Aortic smooth muscle cell (primary cell): ENCODE data around the gene LARGE1.

GRCh38 chr22:32531686-32533042, 57.6 kb downstream of the FBXO7 start:
- RRBS = 28% methylated on average over 6 of the region's 29 CpGs

DNA sequence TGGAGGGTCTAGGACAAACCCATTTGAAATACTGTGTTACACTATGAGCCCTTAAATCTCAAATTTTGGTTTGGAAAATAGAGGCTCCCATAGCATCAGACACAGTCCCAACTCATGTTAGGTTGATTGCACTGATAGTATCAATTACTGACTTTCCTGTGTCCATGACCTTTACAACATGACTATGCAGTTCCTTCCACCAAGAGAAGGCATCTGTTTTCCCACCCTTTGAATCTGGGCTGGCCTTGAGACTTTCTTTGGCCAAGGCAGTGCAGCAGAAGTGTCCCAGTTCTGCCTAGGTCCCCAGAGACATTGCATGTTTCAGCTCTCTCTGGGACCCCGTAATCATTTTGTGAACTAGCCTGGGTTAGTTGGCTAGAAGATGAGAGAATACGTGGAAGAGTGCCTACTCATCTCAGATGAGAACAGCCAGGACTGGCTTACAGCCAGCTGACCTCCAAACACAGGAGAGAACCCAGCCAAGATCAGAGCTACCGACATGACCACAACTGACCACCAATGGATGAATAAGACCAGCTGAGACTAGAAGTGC, 145.0 kb downstream of the FBXO7 start:
- RRBS = no CpG with 5 or more reads among the region's 3 CpGs

DNA sequence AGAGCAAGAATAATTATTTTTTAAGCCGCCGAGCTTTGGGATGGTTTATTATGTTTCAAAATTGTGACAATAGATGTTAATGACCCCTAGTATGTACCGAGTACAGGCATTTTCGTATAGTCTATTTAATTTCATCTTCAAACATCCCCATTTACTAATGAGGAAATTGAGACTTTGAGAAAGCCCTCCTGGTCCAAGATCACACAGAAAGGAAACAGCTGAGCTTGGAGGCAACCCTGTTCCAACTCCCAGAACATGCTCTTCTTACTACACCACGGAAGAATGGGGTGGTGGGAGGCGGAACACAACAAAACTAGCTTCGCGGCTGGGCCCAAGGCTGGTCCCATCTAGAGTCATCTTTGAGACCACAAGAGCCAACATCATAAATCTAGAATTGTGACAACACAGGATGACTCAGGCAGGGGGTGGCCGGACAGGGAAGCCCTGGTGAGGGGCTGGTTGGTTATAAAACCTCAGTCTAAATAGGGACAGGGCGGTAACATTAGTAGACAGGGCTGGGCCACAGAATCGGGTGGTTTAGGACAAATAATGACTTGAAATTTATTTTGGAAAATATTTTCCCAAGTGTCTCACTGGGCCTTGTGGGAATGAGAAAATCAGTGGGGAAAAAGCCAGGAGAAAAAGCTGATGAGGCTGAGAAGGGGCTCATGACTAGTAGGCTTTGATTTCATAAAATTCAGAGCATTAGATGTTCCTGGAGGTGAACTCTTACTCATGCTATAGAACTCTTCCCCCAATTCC, 152.0 kb upstream of the TIMP3 start:
- RRBS = no CpG with 5 or more reads among the region's 11 CpGs

DNA sequence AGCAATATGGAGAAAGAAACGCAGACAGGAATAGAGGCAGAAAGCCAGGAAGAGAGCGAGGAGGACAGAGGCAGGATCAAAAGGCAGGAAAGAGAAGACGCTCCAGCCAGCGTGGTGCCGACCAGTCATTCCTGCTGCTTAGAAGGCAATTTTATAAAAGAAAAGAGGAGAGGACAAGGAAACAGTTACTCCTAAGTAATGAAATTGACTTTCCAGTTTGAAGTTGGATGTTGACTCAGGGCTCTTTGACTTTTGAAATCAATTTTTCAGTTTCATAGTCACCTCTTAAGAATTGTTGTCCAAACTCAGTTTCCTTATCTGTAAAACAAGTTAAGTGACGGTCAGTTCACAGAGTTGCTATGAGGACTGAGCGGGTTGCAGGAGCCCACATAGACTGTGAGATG, 55.7 kb upstream of the TIMP3 start:
- RRBS = no CpG with 5 or more reads among the region's 7 CpGs

DNA sequence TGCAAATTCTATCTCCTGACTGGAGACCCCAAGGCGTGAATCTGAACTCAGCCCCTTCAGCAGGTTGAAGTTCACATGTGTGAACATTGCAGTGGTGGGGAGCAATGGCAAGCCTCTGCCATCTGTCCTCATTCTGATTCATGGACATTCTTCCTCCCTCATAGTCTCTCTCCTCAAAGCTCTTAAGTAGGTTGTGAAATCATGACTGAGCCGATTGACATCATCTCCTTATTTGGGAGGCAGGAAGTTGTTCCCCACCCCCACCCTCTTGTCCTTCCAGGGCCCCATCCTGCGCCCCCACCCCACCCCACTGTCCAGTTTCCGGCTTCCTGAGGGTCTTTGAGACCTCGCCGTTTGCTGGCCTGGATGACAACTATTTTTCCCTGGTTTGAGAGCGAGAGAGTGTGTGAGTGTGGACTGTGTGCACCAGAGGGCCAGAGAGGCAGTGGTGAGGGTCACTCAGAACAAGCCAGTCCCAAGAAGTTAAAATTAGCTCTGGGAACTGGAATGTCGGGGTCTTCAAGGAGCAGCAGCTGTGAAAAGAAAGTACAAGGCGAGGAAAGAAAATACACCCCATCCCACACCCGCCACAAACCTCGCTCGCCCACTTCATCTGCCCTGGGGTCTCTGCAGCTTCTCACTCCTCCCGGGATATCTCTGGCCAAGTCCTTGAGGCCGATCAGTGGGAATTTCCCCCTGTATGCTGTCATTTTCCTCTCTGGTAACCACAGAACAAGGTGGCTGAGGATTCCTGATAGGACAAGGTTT, 36.6 kb upstream of the TIMP3 start:
- RRBS = no CpG with 5 or more reads among the region's 14 CpGs

DNA sequence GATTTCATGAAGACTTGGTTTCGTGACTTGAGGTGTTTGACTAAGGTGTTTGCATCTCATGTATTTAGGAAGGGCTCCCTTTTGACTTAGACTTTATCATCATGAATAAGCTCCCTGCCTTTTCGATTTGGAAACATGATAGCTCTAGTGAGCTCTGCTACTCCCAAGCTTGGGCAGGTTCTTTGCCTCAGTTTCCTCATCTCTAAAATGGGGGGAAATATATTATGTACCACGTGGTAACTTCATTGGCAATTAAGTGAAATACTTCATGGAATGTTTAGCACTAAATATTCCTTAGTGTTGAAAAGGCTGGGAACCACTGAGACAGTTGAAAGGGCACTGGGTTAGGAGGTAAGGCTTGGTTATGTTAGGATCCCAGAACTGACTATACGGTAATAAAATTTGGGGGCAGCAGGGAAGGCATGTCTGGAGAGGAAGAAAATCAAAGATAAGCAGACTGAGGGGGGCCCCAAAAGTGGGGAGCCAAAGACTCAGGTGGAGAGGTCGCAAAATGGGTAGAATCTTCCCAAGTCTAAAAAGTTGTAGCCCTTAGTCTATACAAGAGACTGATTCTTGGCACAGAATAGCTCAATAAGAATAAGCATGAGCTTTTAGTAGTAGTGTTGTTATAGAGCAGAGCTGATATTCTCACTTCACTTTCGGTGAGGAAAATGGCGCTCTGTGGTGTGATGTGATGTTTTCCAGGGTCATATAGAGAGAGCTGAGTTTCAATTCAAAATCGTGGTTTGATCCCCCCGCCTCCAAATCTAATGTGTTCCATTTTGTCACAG, 9.5 kb downstream of the TIMP3 start:
- RRBS = no CpG with 5 or more reads among the region's 9 CpGs

DNA sequence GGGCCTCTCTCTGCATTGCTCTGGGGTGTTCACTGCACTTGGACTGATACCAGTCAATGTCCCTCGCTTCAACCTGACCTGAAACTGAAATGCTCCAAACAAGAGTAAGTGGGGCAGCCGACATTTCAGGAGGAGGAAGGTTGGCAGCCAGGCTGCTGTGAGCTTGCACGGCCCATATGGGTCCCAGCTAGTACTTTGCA, 28.3 kb downstream of the TIMP3 start:
- RRBS = no CpG with 5 or more reads among the region's 3 CpGs

- RRBS = no CpG with 5 or more reads among the region's 4 CpGs
Measured at GRCh38 chr22:32863258-32863717, 61.8 kb downstream of the TIMP3 start.

DNA sequence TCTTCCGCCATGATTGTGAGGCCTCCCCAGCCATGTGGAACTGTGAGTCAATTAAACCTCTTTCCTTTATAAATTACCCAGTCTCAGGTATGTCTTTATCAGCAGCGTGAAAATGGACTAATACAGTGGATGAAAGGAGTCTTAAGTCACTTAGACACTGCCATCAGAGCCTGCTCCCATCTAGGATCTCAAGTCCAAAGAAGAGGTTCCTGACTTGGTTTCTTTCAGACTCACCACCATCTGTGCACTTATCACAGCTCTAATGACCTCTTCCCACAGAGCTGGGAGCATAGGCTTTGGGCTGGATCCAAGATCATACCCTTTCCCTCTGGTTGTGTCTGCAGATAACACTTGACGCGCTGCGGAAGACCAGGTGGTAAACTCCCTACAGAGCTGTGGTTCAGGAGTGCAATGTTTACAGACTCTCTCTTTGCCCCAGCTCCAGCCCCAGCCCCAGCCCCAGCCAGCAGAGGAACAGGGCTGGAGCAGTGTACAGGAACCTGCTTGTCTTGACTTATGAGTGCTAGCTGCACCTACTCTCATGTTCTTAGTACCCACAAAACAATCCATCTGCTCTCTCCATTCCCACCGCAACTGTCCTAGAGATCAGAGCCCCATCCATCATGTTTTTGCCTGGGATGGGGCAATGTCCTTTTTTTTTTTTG, 274.3 kb upstream of the SYN3 start:
- RRBS = no CpG with 5 or more reads among the region's 6 CpGs

DNA sequence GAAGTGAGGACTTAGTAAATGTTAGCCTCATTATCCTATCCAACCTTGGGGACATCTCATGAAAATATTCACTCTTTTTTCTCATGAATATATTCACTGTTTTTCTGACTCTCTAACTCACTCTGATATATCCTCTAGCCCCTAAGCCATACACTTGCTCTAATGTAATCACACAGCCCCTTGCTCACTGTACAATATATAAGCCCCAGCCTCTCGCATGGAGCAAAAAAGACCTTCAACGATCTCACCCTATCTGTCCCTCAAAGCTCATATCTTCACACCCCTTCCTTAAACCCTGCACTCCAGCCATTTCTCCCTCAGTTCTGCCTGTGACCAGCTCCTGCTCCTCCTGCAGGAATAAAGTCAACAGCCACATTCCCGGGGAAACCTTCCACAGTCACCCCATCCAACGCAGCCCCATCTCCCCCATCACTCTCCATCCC, 306.0 kb downstream of the LARGE1 start:
- RRBS = no CpG with 5 or more reads among the region's 4 CpGs

DNA sequence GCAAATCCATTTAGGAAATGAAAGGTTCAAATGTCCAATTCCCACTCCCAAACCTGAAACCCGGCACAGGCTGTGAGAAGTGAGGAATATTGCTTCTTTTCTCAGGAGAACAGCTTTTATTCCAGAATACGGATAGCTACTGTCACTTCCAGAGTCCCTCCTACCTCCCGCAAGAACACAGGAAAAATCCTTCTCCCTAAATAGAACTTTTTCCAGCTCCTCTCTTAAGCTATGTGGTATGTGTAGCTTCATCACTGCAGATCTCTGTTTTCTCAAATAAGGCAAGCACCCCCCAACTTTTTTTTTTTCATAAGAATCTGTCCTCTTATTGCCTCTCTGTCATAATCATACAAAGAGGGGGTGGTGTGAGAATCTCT, 126.8 kb downstream of the LARGE1 start:
- RRBS = no CpG with 5 or more reads among the region's 3 CpGs

DNA sequence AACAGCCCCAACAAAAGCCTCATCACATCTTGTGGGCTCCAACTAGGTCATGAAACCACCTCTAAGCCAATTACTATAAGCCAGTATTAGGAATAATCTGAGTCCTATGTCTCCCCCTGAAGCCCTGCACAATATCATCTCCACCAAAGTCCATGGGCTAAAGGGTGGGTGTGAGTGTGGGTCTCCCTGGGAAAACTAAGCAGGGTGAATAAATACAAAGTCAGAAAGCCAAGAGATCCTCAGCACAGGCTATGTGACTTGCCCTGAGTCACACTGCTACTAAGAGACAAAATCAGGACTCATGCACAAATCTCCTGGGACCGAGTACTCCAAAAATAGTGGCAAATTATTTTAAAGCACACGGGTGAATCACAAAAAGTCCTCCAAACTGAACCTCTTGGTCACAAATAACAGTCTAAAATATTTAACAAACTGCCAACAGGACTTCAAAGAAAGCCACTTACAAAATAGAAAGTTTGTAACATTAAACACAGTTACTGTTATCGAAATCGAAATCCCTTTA, 78.6 kb downstream of the LARGE1 start:
- RRBS = no CpG with 5 or more reads among the region's 4 CpGs

DNA sequence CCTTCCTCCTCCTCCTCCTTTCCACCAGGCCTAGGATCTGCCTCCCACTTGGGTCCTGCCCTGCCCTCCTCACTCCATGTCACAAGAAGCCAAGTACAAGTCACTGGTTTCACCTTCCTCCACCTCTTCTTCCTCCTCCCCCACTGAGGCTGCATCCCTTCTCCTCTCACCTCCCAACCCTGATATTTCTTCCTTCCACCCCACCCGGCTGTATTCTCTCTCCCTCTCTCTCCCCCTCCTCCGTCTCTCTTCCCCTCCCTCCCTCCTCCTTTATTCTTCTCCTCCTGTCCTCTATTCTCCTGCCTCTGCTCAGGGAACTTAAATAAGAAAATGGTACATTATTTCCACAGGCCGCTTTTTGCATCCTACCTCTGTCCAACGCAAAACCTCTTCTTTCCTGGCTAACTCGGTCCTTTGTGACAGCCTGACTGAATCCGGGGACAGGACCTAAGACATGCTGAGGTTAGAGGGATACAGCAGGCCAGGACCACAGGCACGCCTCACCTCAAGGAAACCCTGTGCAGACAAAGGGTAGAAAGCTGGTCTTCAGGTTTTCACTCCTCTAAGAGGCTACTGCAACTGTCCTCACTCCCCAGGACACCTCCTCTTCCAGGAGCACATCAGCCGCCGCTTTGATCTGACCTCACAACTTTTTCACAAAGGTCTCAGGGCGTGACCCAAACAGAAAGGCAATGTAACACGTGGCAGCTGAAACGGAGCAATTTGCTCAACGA, 46.4 kb downstream of the LARGE1 start:
- RRBS = no CpG with 5 or more reads among the region's 13 CpGs

DNA sequence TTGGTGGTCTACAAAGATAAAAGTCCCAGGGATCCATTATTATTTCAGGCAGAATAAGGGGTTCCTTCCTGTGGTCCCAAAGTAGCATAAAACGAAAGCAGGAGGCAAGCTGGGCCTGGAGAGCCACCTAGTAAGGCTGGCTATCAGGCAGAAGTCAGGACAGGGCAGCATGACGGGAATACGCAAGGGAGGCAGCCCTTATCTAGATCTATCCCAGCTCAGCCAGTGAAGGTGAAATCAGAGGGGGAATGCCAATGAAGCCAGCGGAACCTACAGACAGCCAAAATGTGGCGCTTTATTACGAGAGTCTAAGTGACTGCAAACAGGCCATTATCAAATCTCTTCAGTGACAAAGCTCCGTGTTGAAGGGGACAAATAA, 22.9 kb downstream of the LARGE1 start:
- RRBS = no CpG with 5 or more reads among the region's 7 CpGs

DNA sequence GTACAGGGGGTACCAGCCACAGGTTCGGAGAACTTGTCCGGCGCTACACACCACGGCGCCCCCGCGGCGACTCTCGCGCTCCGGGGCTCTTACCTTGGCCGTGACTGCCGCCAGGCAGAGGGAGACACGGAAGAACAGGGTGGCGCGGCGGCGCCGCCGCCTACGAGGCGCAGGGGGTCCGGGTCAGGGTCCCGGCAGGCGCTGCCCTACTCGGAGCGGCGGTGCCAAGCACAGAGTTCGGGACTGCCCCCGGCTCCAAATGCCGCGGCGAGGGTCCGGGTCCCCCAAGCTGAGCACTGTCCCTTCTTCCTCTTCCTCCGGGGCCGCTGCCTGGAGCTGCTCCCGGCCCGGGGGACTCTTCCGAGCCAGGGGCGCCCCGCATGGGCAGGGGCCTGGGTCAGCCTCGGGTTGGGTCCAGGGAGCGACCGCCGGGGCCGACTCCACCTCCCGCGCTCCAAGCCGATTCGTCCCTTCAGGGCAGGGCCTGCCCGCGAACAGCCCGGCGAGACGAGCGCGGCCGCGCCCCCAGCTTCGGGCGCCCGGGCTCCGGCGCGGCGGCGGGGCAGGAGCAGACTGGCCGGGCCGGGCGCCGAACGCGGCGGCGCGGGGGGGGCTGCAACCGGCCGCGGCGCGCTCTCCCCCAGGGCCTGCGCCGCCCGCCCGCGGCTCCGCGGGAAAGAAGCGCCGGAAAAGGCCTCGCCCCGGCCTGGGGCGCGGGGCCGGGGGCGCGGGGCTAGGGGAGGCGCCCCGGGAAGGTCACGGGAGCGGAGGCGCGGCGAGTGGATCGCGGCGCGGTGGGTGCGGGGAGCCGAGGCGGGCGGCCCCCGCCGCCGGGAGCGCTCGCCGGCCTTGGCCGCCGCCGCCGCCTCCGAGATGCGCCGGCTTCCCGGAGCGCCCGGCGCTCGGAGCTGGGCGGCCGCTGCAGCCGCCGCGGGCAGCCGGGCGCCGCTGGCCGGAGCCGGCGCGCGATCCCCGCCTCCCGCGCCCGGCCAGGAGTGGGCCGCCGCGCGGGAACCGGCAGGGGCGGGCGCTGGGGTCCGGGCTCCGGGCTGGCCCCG, at the start of gene LARGE1:
LARGE1 (minus strand) TSS at position 575 of the 1,058 bp plus-strand sequence.
- RRBS = 1% methylated on average over 106 of the region's 157 CpGs

DNA sequence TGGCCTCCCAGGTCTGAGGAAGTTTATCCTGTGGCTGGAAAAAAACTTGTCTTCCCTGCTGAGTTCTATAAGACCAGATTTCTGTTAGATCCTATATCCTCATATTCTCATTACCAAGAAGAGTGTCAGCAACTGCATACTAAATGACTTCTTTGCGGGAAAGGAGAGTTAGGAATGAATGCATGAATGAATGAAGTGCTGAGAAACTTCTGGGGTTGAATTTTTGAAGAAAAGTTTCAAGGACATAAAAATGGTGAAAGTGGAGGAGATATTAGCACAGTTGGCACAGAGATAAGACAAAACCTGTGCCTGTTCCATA, 290.4 kb upstream of the ISX start:
- RRBS = no CpG with 5 or more reads among the region's 1 CpG

- RRBS = no CpG with 5 or more reads among the region's 4 CpGs
Measured at GRCh38 chr22:35071636-35072158, 5.7 kb downstream of the ISX start.

DNA sequence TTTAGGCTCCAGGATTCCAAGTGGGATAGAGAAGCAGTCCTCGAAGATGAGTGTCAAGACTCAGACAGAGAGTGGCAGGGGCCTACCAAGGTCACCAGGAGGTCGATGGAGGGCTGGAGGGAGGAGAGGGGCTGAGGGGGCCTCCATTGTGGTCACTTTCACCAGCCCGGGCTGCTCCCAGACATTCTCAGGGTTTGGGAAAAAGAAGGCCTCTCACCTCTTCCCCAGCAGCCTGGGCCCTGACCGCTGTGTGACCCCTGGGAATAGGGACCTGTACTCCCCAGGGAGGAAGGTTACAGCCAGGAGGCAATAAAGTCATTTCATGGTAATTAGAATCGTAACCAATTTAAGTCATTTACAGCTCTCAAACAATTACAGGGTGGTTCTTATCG, 37.7 kb downstream of the ISX start:
- RRBS = no CpG with 5 or more reads among the region's 6 CpGs

GRCh38 chr22:35230942-35231540, 26.3 kb upstream of the HMGXB4 start:
- RRBS = no CpG with 5 or more reads among the region's 14 CpGs

DNA sequence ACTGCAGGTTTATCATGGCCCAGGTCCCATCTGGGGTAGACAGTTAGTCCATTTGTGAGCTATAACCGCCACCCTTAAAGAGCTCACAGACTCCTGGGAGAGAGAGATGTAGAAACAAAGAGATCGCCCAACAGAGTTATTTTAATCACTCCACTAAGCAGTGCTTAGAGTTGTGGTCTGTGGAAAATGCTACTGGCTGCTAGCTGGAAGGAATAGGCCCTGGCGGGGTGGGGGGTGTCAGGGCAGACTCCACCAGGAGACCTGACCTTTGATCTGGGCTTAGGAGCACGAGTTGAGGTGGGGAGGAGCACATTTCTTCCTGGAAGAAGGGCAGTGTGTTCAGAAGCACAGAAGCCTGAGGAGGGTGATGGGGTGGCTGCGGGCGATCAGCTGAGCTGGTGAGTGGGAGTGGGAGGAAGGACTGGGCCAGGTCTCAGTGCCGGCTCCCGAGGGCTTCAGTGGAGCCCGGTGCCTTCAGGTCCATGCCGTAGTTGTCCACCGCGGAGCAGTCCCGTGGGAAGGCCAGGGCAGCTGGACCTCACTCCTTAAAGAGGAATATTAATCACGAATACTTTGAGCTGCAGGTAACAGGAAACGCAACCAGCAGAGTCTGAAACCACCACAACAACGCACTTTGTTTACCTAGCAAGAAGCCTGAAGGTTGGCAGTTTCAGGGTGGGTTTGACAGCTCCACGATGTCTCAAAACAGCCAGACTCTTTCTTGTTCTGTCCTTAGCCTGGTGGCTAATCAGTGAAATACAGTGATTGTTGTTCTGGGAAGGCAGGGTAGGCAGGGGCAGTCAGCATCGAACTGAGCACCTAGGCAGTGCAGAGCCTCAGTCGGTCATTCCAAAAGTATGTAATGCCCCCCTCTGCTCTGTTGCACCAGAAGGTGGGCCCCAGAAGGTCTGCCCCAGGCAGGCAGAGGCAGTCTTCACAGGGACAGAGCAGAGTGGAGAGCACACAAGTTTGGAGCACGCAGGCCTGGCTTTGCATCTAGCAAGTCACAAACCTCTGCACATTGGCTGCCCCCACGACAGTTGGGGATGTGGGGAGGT, 11.4 kb downstream of the TOM1 start:
- RRBS = no CpG with 5 or more reads among the region's 21 CpGs